ENCODE data around the genes RNF207 and HES2.

DNA sequence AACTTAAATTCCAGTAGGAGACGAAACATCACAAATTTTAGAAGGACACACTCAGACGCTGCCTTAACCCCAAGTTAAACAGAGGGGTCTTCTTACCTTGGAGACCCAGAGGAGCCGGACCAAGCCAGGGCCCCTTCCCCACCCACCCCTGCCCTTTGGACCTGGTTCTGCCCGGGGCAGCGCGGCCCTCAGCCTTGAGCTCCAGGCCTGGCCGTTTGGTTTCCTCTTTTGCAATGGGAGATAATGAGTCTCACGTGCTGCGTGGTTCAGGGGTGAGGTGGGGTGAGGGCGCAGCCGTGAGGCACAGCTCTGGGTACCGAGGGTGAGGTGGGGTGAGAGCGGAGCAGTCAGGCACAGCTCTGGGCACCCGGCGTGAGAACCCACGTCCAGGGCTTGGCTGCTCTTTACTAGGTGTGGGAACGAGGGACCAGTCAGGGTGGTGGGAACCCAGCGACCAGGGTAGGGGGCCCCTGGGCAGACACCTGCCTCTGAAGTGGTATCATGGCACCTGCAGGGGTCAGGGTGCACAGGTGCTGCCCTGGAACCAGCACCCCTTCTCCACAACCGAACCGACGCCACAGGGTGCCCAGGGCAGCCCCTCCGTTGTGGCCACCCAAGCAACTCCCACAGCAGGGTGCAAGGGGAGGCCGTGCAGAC is 182.2 kb downstream of the PRDM16 start:
- RRBS: 19% methylated on average over 2 of the region's 23 CpGs

GRCh38 chr1:3276108-3276451 is 178.4 kb upstream of the ARHGEF16 start:
- RRBS: 16% methylated on average over 1 of the region's 11 CpGs

GRCh38 chr1:3312344-3312827 is 142.1 kb upstream of the ARHGEF16 start:
- RRBS: 23% methylated on average over 11 of the region's 22 CpGs

DNA sequence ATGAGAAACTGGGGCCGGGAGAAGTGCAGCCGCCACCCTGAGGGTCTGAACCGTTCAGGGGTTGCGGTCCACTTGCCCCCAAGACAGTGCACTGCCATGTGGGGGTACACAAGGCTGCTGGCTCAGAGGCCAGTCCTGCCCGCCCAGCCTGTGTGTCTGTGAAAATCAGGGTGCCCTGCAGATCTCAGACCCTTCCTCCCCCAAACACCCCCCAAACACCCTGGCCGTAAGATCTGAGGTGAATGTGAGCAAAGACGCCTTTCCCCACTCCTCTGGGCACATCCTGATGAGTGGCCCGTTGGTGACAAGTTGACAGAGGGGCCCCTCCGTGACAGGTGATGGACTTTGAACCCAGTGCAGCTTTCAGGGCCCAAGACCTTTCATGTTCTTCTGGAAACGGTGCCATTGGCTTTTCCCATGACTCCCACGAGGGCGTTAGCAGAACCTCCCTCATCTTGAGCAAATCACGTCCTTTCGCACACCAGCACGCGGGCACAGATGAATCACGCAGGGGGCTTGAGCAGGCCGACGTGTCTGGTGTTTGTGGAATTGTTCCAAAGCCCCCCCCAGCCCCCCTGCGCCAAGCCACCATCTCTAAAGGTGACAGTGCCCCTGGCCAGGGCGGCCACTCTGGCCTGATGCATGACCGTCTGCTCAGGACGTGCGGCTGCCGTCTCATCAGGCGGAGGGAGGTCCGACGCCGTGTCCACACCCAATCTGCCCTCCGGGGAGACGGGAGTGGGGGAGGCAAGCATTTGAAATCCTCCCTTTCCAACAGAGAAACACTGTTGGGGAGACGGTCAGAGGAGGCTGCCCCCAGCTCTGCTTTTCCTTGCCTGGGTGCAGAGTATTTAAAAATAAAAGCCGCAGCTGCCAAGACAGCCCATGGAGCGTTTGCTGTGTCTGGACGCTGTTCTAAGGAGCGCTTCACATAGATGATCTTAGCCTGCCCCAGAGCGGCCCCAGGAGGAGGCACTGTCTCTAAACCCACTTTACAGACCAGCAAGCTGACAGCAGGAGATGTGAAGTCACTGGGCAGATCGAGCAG is 98.4 kb upstream of the ARHGEF16 start:
- RRBS: no CpG with 5 or more reads among the region's 38 CpGs

DNA sequence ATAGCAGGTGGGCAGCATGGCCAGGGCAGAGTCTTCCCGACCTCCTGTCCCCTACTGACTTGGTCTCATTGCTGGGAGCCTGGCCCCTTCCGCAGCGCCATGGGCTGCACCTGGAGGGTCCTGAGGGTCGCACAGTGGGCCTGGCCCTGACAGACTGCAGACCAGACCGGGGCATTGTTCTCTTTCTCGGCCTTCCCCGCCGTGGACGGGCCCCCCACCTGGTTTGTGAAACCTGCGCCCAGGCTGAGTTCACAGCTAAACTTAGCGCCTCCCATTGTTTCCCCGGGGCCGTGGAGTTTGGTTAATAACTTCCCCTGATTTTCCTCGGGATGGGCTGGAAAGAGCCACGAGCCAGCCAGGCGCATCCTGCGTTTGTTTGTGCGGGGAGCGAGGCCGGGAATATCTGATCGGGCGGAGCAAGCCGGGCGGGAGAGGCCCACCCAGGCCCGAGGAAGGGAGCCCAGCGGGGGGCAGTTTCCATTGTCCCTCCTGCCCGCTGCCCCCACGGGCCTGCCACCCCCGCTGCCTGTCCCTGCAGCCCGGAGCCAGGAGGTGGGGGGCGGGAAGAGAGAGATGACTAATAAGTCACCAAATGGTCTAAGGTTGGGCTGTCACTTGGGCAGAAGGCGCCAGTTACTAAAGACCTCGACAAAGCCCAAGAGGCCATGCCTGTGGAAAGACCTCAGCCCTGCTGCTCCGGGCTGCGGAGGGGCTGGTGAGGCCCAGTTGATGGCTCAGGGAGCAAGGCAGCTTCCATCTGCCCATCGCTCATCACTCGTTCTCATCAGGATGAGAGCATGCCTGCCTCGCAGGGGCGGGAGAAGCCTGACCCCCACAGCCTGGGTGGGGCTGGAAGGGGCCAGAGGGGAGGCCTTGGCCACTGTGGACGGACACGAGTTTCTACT is 39.0 kb upstream of the ARHGEF16 start:
- RRBS: 14% methylated on average over 17 of the region's 41 CpGs

DNA sequence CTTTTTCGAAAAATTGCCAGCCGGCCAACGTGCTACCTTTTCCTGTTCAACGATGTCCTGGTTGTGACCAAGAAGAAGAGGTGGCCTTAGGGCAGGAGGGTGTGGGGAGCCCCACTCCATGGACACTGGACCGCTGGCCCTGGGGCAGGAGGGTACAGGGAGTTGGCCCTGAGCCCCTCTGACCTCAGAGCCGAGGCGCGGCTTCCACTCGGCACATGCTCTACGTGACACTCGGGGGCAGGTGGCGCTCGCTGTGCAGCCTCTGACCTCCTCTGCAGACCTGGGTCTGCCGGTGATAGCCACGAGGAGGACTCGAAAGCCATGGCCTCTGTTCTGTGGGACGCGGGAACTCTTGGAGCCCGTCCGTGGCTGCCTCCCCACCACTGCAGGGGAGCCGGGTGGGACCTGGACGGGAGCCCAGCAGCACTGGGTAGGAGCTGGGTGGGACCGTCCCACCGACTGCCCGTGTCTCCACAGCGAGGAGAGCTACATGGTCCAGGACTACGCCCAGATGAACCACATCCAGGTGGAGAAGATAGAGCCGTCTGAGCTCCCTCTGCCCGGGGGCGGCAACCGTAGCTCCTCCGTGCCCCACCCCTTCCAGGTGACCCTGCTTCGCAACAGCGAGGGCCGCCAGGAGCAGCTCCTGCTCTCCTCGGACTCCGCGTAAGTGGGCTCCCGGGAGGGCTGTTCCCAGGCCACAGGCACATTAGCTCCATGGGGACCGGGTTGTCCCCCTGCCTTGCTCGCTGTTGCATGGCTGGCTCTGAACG is 23.7 kb downstream of the ARHGEF16 start:
- RRBS: 97% methylated on average over 15 of the region's 42 CpGs

- RRBS: 72% methylated on average over 3 of the region's 29 CpGs
Measured at GRCh38 chr1:3481778-3482679, 27.6 kb downstream of the ARHGEF16 start.

- RRBS: 5% methylated on average over 58 of the region's 108 CpGs
Measured at GRCh38 chr1:3530792-3532028, 76.7 kb downstream of the ARHGEF16 start.

DNA sequence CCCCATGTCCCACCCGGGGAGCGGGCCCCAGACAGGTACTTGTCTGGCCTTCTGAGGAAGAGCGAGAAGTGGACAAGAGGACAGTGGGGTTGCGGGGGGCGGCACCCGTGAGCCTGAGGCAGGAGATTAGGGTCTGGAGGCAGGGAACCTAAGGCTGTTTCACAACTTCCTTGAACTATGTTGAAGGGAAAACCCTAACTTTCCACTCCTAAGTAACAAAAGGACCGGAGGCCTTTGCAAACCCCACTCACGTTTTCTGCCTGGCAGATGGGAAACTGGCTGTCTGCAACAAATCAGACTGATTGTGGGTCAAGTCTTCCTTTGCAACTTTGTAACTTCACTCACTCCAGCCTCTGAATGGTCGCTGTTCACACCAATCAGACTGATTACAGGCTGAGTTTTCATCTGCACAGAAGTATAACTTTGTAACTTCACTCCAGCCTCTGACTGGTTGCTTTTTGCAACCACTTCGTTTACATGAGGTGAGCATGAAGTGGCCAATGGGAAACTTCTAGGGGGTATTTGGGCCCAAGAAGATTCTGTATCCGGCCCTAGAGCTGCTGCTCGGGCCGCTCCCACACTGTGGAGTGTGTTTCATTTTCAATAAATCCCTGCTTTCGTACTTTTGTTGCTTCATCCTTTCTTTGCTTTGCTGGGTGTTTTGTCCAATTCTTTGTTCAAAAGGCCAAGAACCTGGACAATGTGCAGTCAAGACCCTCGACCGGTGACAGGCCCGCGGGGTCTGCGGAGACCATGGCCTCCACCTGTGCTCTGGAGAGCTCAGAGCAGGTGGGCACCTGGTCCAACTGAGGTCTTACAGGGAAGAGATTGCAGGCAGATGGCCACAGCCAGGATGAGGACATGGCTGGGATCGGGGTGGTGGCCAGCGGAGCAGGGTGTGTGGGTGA is 11.0 kb upstream of the CCDC27 start:
- RRBS: 97% methylated on average over 1 of the region's 21 CpGs

DNA sequence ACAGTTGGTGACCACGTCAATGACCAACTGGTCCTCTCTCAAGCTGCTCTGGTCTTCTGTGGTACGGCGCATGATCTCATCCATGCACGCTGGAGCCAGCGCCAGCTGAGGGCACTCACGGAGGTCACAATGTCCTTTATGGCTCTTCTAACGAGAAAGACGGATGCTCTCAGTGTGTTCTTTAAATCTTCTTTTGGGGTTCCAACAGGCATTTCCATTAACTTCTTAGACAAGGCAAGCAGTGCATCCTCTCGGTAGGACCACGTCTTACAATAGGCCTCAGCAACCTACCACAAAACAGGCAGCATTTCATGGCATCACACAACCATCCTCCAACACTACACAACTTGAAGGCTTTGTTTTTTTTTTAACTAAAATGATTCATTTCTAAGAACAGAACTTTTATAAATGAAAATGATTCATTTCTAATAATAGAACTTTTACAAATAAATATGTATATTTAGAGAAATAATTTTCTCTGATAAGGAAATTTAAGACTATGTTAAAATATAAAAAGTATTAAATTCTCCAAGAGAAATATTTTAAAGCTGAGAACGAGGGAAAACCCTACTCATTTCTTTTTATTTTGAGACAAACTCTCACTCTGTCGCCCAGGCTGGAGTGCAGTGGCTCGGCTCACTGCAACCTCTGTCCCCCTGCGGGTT is 22.1 kb downstream of the CEP104 start:
- RRBS: no CpG with 5 or more reads among the region's 14 CpGs

DNA sequence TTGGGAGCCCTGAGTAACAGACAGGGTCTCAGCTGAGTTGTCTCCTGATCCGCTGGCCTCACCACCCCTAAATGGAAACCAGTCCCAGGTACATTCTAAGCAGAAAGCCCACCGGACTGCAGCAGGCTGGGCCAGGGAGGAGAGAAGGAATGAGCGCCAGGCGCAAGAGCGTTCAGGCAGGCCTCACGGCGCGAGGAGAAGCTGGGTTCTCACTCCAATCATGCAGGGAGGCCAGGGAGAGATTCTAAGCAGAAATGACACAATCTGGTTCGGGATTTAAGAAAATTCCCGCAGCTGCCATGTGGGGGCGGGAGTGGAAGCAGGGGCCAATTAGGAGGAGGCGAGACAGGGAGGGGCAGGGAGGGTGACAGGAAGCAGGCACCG is 12.0 kb downstream of the NPHP4 start:
- RRBS: no CpG with 5 or more reads among the region's 13 CpGs

GRCh38 chr1:6001774-6002423 is 9.7 kb upstream of the NPHP4 start:
- RRBS: no CpG with 5 or more reads among the region's 11 CpGs

DNA sequence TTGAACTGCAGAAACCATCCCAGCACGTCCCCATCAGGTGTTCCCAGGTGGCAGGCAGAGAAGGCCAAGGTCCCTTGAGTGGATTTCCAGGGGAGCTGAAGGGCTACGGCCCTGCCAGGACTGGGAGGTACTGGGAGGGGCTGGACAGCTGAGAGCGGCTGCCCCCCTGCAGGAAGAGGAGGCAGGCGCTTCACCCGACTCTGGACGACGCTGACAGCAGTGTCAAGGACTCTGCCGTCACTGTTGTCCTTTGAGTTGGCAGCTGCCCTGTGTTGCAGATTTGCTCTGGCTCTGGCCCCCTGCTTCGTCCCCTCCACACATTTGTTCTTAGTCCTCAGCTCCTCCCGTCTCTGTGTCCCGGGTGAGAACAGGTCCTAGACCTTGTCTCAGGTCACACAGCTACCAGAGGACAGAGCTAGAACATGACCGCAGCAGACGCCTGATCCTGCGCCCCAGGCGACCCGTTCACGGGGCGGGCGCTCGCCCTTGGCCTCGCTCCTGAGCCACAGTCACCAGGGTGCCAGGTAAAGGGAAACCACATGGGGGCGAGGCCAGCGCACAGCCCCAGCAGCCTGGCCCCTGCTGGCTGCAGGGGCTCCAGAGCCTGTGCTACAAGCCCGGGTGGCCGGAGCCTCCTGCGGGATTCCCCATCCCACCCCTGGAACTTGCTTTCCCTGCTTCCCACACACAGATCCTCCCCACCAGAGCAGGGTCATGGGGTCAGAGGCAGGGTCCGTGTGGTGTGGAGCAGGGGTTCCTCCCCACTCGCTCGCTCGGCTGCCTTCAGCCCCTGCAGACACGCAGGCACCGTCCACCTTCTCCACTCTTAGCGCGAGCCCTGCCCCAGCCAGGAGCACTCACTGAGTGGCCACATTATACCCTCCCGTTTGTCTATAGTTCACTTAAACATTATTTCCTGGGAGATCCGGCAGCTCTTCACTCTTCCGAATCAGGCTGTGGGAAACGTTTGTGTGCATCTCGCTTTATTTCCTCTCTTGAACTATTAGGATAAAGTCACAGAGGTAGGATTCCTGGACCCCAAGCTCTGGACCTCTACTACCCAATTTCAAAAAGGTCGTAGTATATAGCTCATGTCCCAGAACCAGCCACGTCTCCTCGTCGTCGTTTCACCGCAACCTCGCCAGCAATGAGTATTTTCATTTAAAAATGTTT is 10.8 kb upstream of the NPHP4 start:
- RRBS: no CpG with 5 or more reads among the region's 46 CpGs

GRCh38 chr1:6006870-6007293 is 14.7 kb upstream of the NPHP4 start:
- RRBS: no CpG with 5 or more reads among the region's 12 CpGs

DNA sequence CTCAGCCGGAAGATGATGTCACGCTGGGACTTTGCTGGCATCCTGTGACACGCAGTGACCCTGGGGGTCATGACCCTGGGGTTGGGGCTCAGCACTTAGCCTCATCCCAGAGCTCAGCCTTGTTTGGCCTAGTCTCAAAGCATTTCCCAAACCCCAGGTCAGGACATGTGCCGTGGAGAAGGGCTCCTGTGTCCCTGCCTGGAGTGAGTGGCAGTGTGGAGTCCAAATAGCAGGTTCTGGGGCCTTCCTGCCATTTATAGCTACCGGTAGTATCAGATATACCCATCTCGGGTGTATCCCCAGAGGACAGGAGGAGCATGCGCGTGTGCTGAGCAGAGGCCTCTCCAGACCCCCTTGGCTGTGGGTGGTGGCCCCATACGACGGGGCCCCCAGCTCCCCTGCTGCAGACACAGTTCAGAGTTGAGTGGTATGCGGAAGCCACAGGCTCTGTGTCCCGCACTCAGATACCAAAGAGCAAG is 377 bp upstream of the KCNAB2 start:
- RRBS: no CpG with 5 or more reads among the region's 12 CpGs

GRCh38 chr1:6205723-6206930 is at the start of gene RNF207:
Gene RNF207 (plus strand): TSS chr1:6206119.
- RRBS: 20% methylated on average over 68 of the region's 106 CpGs

DNA sequence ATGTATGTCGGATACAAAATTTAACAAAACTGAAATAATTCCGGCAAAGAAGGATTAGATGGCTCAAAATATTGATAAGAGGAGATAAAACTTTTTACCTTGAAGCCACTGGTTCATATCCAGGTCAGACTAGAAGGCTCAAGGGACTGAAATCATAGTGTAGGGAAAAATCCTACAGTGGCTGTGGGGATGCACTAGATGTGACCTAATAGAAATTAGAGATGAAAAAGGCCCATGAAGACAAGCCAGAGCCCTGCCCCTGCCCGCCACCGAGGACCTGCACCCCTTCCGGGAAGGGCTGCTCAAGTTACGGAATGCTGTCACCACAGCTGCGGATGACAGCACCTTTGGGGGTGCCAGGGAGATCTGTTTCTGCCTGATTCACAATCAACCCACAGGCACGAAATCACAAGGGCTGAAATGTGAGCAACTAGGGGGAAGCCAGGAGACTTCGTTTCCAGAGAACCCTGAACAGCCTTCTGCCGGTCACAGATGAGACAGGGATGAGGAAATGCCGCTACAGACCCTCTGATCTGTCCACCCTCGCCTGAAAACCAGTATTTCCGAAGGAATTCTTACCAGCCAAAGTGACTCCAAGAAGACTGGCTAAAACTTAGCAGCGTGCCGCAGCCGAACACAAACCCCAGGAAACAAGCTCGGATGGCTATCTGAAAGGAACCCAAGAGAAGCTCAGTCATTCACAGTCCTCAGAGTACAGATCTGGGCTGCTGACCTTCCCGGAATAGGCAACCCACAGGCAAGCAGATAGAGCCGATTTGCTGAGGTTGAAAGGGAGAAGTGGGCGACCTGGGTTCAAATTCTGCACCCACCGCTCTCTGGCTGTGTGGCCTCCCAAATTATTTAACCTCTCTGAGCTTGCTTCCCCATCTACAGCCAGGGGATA is 1.2 kb downstream of the ICMT start:
- RRBS: no CpG with 5 or more reads among the region's 21 CpGs

DNA sequence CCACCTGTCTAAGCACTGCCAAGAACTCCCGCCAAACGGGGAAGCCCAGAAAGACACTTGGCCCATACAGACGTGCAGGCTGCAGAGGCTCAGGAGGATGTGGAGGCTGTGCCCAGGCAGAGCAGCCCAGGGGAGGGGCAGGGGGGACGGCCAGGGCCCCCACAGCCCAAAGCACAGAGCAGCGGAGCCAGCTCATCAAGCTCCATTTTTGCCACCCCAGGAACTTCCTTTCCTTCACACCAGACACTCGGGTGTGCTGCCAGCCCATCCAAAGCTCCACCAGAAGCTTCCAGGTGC is 59.3 kb downstream of the ACOT7 start:
- RRBS: no CpG with 5 or more reads among the region's 6 CpGs

- RRBS: 17% methylated on average over 57 of the region's 102 CpGs
Measured at GRCh38 chr1:6419522-6420591, at the start of gene HES2. Gene HES2 (minus strand): TSS chr1:6419919.

- RRBS: 89% methylated on average over 8 of the region's 36 CpGs
Measured at GRCh38 chr1:6420592-6421051, 903 bp upstream of the HES2 start.